Natural killer cell (primary cell): ENCODE data around the genes SNX14 and CFAP206.

DNA sequence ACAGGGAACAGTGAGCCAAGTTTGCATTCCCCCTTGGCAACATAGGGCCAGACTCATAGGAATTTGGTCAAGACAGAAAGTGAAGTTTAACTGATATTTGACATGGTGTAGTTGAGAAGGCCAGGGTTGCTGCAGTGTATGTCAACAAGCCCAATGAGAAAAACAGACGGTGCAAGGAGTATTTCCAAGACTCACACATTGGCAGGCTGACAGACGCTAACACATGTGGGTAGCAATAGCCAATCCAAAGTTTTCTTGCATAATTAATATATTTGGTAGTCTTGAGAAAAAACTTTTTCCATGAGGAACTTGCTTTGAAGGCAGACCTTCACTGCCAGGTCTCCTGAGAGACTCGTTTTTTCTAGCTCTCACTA lies 213.8 kb downstream of the IBTK start:
- PRO-cap: no peak

DNA sequence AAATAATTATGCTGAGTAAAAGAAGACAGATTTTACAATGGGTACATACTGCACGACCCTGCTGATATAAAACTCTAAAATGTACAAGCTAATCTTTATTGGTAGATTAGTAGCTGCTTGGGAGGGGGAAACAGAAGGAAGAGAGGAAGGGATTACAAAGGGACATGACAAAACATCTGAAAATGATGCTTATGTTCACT lies 66.2 kb downstream of the IBTK start:
- PRO-cap: no peak

DNA sequence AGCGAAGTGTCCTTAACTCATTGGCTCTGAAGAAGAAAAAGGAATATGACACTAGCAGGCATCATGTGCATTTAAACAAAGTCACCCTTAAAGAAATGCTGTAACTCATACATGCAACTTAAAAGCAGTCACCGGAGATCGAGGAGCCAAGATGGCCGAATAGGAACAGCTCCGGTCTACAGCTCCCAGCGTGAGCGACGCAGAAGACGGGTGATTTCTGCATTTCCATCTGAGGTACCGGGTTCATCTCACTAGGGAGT lies 194.6 kb downstream of the TPBG start:
- PRO-cap: no peak

- PRO-cap: no peak
Measured at GRCh38 chr6:83085121-83085980, 17.9 kb downstream of the DOP1A start.

DNA sequence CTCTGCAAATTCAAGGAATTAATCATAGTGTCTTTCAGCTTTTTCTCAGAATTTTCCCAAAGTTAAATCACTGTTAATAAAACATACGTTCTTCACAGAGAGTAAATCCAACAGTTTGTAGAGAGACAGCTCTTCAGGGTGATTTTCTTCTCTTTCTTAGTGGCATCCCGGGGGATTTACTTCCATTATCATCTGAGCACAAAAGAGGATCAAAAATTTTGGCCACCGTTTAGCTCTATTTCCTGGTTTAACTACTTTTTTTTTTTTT lies 28.2 kb upstream of the ME1 start:
- PRO-cap: no peak

- PRO-cap: no peak
Measured at GRCh38 chr6:85126975-85127220, 323.0 kb upstream of the NT5E start.

DNA sequence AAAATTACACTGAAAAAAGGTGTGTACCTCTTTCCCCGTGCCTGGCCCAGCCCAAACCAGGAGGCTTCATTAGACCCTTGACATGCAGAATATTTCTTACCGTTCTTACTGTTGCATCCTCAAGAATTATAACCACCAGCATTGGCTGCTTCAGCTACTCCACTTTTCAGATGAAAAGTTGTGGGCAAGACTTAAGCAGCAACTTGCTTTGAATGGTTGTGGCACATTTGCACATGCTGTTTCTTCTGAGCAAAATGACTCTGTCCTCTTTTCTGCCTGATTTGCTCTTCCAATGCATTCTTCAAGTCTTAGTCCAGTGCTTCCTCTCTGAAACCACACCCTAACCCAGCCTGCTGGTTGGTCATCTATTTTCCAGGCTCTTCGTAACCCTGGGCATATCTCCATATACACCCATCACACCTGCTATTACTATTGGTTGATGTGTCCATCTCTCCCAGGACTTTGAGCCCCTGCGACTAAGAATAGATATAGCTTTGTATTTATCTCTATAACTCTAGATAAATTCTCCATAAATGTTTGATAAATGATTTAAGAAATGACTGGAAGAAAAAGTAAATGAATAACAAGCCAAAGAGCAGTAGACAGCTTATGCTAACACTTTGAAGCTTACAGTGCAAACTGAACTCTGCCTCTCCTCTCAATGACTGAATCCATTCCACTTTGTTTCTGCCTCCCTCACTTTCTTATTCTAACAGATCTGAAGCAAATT lies 59.8 kb upstream of the NT5E start:
- PRO-cap: no peak

GRCh38 chr6:85405150-85405944 lies 44.5 kb upstream of the NT5E start:
- PRO-cap: no peak

- PRO-cap: no peak
Measured at GRCh38 chr6:85451625-85451839, 1.6 kb downstream of the NT5E start.

GRCh38 chr6:85451840-85452231 lies 2.0 kb downstream of the NT5E start:
- PRO-cap: no peak

DNA sequence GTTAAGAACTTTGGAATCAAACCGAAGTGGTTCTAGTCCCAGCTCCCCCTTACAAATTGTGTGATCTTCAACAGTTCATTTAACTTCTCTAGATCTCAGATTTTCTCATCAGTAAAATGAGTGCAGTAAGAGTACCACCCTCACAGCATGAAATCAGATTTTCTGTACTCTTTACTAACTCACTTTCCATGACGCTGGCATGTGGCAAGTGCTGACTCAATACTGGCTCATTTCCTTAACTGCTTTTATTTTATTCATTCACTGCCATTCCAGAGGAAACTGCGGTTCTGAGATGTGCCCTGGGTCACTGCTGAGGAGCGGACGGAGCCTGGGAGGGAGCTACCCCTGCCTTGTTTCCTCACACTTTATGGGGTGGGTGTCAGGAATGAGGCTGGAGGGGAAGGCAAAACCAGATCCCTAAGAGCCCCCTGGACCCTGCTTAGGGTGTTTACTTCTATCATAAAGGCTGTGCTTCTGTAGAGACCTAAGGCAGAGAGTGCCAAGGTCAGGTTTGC lies 14.3 kb downstream of the NT5E start:
- PRO-cap: no peak

DNA sequence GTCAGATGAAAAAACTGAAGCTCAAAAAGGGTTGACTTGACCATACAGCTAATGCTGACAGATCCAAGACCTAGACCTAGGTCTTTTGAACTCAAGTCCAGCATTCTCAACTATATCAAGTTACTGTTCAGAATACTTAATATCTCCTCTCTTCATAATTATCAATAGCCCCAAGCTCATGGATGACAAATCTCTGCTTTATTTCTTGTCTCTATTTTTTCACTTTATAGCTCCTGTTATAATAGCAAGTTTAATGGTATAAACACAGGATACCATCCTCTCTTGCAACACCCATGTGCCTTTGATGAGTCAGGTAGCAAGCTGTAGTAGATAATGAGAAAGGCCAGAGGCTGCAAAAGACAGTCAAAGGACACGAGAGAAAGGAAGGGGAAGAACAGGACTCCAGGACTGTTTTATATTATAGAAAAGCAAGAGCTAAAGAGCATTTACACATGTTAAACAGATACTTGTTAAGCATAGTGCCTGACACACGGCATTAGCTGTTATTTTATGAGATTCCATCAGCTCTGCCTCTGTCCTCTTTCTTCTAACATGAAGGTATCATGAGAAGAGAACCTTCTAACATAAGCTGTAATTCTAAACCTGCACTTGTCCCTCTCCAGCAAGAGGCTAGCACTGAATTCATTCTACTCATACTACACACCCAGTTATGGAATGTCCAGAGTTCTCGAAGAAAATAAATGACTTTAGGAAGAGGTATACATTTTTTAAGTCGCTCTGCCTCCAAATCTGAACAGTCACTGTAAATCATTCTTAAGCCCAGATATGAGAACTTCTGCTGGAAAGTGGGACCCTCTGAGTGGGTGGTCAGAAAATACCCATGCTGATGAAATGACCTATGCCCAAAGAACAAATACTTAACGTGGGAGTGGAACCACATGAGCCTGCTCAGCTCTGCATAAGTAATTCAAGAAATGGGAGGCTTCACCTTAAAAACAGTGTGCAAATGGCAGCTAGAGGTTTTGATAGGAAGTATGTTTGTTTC lies 44.9 kb downstream of the NT5E start:
- PRO-cap: no peak

GRCh38 chr6:85593375-85594388 lies at the start of gene SNX14:
TSS of gene SNX14 (minus strand) at chr6:85593858.
- PRO-cap: bidirectional peak, plus-strand start at chr6:85593610, minus-strand start at chr6:85593690; bidirectional peak, plus-strand start at chr6:85594104, minus-strand start at chr6:85593831

- PRO-cap: no peak
Measured at GRCh38 chr6:85618642-85619673, 23.7 kb downstream of the SYNCRIP start.

GRCh38 chr6:85680326-85680902 lies 37.7 kb upstream of the SYNCRIP start:
- PRO-cap: no peak

- PRO-cap: unidirectional peak, plus-strand start at chr6:87154685
Measured at GRCh38 chr6:87154479-87154776, 937 bp upstream of the ZNF292 start.

DNA sequence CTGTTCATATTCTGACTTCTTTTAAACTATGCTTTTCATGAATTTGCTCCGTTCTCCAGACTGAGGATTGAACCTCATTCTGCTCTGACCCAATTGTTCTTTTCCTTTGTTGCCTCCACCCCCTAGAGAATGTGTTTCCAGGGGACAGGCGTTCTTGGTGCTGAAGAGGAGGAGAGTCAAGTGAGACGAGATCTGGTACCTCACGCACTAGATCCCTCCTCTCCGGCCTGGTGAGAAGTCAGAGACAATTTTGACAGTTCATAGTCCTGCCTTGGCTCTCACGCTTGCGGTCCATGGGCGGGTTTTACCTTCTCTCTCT lies 629 bp upstream of the ZNF292 start:
- PRO-cap: bidirectional peak, plus-strand start at position 256 of the sequence, minus-strand start at position 224 of the sequence

- PRO-cap: unidirectional peak, plus-strand start at chr6:87408026
Measured at GRCh38 chr6:87407535-87408529, at the start of gene CFAP206. TSS of gene CFAP206 (plus strand) at chr6:87407972.

GRCh38 chr6:87483736-87484439 lies 11.1 kb downstream of the SLC35A1 start:
- PRO-cap: no peak

DNA sequence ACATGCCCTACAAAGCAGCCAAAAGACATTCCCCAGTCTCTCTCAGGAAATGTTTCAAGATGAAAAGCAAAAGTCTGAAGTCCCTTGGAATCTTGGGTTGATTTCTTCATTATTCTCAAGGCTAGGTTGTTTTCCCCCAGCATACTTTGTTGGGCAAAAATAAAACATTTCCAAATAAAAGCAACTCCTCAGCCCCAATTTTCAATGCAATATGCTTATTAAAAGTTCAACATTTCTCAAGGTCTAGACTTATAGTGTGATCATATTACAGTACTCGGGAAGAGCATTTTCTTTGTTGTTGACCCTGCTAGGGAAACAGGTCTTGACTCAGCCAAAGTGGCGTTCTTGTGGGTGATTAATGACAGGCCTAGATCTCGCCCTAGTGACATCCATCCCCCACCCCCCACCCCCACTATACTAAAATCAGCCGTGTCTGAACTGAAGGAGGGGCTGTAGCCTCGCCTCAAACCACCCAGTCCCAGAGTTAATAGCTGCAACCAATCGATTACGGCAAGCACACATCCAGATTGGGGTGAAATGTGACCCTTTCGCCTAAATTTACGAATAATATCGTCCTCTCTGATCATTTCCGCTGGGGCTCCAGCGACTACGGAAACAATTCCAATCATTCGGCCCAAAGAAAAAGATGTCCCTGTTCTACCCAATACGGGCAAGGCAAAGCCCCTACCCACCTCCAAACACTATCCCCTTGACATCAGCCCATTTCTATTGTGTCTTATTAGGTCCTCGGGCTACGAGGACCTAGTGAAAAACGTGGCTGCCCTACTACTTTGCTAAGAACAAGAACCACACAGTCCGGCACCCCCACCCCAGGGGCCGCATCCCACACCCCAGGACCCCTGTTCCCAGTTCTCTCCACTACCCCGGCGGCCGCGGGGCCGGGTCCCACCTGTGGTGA lies 1.2 kb downstream of the AKIRIN2 start:
- PRO-cap: bidirectional peak, plus-strand start at position 487 of the sequence, minus-strand start at position 329 of the sequence; bidirectional peak, plus-strand start at position 732 of the sequence, minus-strand start at position 635 of the sequence; bidirectional peak, plus-strand start outside the sequence, minus-strand start at position 901 of the sequence